ENCODE data around the genes SEC23A and MIA2.

- RRBS, result no CpG with 5 or more reads among the region's 12 CpGs
Observed at GRCh38 chr14:36516659-36517040, 3.4 kb downstream of the NKX2-1 start.

DNA sequence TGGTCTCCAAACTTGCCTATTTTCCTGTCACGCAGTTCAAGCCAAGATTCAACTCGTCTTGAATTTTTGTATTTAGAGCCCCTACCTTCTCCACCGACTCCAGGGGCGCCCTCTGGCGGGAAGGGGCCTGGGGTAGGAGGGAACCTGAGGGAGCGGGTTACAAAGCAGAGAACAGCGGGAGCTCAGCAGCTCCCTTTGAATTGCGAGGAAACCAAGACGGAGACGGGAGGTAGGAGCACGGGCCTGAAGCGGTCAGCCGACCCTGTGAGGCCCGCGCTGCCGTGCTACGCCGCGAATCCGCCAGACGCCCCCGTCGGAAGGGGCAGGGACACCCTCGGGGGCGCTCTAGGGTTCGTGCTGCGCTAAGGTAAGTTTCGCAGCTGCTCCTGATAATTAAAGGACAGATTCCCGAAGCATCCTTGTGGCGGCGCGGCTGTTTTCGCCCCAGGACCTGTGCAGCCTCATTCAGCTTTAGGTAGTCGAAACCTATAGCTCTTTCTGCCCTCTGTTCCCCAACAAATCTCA lies 4.9 kb upstream of the NKX2-1 start:
- RRBS, result no CpG with 5 or more reads among the region's 34 CpGs

DNA sequence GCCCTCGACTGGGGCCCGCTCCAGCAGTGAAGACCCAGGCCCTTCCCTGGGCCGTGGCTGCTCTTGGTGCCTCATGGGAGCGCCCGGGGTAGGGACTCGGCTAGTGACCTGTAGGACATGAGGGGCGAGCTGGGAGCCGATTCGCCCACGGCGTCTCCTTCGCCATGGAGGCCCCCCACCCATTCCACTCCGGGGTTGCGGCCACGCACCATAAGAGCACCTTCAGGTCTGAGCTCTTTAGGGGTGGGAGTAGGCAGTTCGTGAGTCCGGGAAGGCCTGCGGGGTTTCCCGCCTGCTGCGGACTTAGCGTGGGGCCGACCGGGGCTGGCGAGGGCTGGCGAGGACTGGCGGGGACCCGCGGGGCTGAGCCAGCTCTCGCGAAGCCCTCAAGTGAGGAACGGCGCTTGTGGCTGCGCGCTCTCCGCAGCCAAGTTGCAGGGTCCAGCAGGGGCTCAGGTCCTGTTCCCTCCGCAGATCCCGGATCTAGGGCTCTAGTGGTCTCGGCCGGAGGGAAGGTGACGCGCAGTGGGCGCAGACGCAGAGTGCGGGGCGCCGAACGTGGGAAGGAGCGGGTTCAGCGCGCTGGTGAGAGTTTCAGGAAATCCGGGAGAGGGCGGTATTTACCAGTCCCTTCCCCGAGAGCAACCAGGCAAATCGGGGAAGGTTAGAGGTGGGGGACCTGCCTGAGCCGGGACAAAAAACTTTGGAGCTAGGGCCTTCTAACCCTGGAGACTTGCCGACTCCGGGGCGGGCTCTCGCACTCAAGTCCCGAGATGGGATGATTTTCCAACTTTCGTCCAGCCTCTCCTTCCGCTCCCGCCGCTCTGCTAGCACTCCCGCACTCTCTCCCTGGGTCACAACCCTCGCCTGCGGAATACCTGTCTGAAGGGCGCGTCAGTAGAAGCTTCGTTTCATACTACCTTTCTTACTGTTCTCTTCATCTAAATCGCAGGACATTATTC lies 13.9 kb upstream of the PAX9 start:
- RRBS, result 2% methylated on average over 28 of the region's 71 CpGs

DNA sequence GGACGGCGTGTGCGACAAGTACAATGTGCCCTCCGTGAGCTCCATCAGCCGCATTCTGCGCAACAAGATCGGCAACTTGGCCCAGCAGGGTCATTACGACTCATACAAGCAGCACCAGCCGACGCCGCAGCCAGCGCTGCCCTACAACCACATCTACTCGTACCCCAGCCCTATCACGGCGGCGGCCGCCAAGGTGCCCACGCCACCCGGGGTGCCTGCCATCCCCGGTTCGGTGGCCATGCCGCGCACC lies 1.5 kb downstream of the PAX9 start:
- RRBS, result no CpG with 5 or more reads among the region's 23 CpGs

DNA sequence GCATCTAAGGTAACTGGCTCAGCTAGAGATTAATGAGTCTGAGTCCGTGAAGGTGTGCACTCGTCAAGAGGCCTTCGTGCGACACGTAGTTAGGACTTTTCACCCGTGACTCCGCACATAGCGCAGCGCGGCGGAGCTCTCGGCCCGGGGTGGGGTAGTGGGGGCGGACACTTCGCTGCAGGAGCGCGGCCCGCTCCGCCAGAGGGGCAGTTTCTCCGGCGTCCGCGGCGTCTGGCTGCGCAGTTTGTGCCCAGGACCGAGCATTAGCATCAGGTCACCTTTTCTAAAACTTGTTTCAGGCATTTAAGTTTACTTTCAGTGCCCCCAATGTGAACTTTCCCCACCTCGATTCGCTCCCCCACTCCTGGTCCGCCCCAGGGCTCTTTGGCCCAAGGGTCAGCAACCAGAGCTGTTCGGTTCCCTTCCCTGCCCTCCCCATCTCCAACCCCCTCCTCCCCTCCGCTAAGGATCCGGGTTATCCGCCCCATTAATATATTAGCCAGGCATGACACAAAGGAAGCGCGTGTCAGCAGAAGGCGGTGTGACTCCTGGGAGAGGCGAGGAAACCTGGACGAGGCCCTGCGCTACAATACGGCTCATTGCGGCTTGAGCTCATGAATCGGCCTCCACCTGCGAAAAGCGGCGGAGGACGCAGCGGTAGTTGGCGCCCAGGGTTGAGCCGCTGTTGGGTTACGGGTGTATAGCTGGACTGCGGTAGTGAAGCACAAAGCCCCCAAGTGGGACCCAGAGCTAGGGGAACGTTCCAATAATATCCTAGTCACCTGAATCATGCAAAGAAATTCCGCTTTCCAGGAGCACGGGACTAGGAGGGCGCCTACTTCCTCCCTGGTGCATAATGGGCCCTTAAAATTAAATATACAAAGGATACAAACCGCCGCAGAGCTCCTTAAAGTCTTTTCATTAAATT lies 10.1 kb downstream of the FOXA1 start:
- RRBS, result 7% methylated on average over 8 of the region's 57 CpGs

DNA sequence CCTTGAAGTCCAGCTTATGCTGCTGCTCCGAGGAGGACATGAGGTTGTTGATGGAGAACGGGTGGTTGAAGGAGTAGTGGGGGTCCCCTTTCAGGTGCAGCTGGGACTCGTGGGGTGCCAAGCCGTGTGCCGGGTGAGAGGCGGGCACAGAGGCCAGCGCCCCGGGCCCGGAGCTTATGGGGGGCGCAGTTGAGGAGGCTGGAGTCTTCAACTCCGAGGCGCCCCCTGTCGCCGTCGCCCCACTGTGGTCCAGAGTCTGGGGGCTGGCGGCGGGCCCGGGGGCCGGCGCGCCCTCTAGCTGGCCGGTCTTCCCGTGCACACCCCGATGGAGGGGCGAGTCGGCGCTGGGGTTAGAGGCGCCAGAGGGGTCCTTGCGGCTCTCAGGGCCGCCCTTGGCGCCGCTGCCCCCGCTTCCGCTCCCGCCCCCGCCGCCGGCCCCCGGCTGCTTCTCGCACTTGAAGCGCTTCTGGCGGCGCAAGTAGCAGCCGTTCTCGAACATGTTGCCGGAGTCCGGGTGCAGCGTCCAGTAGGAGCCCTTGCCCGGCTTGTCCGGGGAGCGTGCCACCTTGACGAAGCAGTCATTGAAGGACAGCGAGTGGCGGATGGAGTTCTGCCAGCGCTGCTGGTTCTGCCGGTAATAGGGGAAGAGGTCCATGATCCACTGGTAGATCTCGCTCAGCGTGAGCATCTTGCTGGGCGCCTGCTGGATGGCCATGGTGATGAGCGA lies 3.4 kb downstream of the FOXA1 start:
- RRBS, result 4% methylated on average over 13 of the region's 60 CpGs

DNA sequence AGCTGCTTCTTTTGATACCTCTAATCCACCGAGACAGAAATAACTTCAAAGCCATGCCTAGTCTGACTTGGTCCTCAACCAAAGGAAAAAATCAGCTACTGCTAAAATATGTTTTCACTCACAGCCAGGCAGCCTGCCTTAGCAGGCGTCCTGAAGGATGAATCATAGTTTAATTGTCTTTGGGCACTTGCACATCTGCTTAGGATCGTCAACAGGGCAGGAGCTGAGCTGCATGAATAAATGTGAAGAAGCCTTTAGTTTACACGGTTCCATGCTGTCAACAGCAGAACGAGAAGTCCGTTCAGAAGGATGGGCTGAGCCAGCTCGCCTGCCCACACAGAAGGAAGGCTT lies 269.8 kb downstream of the TTC6 start:
- RRBS, result no CpG with 5 or more reads among the region's 7 CpGs

DNA sequence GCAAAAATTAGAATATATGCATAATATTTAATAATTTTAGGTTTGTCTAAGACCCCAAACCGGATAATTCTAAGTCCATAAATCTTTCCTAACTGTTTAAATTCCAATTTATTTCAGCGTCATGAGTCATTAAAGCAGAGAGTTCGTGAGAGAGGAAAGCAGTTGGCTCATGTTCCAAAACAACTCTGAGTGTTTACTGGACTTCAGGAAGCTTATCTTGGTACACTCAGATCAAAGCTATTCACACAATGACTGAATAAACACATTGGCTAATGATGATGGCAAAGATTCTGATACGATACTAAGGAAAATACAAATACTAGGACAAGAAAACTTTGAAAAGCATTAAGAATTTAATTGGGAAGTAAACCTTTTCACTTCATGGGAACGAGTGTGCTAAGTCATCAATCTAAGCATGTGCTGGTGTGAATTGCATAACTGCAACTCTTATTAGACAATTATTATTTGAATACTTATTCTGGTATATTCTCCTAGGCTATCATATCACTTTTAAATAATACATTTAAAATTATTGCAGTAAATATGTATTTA lies 34.8 kb upstream of the CLEC14A start:
- RRBS, result no CpG with 5 or more reads among the region's 5 CpGs

DNA sequence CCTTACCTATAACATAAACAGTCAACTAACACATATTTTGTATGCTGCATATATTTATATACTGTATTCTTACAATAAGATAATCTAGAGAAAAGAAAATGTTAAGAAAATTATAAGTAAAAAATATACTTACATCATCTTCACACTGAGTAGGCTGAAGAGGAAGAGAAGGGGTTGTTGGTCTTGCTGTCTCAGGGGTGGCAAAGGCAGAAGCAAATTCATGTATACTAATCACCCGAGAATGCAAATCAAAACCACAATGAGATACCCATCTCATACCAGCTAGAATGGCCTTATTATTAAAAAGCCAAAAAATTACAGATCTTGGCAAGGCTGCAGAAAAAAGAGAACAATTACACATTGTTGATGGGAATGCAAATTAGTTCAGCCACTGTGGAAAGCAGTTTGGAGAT lies 155.0 kb downstream of the SEC23A start:
- RRBS, result no CpG with 5 or more reads among the region's 1 CpG

GRCh38 chr14:39016868-39017899 lies 85.9 kb downstream of the SEC23A start:
- RRBS, result no CpG with 5 or more reads among the region's 29 CpGs

- RRBS, result 2% methylated on average over 17 of the region's 57 CpGs
Observed at GRCh38 chr14:39102933-39103588, at the start of gene SEC23A. Gene SEC23A (minus strand): TSS chr14:39103235.

- RRBS, result no CpG with 5 or more reads among the region's 4 CpGs
Observed at GRCh38 chr14:39182921-39183924, 8.2 kb downstream of the PNN start.

GRCh38 chr14:39233696-39234348 lies at the start of gene MIA2:
Gene MIA2 (plus strand): TSS chr14:39233915.
- RRBS, result no CpG with 5 or more reads among the region's 7 CpGs

GRCh38 chr14:39408629-39409222 lies 23.5 kb downstream of the FBXO33 start:
- RRBS, result no CpG with 5 or more reads among the region's 3 CpGs

- RRBS, result no CpG with 5 or more reads among the region's 11 CpGs
Observed at GRCh38 chr14:39411516-39411999, 20.7 kb downstream of the FBXO33 start.

GRCh38 chr14:40347577-40348814 lies 915.8 kb upstream of the FBXO33 start:
- RRBS, result no CpG with 5 or more reads among the region's 35 CpGs

DNA sequence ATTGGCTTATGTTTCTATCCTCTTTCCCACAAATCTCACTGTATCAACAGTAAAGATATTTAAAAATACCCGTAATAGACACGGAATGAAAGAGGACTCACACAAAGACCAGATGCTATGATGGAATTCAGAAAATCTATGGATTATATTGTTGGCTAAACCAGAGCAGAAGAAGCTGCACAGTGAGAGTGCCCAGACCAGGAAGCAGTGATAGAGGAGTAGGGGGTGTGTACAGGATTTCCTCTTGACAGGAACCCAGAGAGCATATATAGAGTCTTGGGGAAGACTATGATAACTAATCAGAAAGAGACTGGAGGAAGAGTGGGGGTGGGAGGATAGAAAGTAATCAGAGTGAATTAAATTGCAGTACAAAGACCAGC lies 1013.6 kb upstream of the FBXO33 start:
- RRBS, result no CpG with 5 or more reads among the region's 2 CpGs

GRCh38 chr14:40785367-40785885 lies 821.2 kb upstream of the LRFN5 start:
- RRBS, result no CpG with 5 or more reads among the region's 5 CpGs

- RRBS, result no CpG with 5 or more reads among the region's 39 CpGs
Observed at GRCh38 chr14:40954154-40955186, 652.2 kb upstream of the LRFN5 start.

DNA sequence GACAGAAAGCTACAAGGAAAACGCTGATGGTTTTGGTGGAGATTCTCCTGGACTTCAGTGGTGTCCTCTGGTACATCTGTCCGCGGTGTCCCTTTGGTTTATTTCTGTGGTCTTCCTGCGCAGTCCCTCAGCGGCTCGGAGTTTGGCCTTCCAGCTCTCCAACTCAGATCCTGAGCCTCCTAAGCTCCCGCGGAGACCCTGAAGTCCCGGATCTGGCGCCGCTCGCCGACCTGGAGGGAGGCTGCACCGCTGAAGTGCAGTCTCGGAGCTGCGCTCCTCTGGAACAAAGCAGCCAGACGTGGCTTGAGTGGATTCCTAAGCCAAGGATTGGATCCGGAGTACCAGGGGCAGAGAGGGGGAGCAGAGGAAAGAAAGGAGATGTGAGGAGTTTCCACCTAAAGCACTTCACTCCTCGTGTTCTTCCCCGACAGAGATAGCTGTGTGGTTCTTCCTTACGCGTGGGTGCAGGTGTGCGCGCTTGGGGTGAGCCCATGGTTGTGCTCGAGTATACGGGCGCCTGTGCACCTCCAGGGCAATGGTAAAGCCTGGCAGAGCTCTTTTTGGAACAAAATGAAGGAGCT lies 1.4 kb upstream of the LRFN5 start:
- RRBS, result no CpG with 5 or more reads among the region's 27 CpGs